ENCODE results near the genes KPTN and CABP5.

DNA sequence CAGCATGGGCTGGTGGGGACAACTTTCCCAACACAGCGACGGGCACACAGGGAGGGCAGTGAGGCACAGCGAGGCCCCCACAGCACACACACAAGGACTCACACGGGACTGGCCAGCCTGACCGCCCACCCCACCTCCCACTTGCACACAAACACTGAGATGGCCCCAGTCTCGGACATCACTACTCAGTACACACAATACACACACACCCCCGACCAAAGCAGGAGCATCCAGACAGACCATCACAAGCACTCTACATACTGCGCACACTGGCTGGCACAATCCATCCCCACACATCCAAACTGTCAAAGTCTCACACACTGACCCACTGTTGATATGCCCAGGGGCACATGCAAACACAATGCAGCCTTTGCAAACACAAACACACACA lies 2.2 kb downstream of the BBC3 start:
- RRBS, result no CpG with 5 or more reads among the region's 8 CpGs

DNA sequence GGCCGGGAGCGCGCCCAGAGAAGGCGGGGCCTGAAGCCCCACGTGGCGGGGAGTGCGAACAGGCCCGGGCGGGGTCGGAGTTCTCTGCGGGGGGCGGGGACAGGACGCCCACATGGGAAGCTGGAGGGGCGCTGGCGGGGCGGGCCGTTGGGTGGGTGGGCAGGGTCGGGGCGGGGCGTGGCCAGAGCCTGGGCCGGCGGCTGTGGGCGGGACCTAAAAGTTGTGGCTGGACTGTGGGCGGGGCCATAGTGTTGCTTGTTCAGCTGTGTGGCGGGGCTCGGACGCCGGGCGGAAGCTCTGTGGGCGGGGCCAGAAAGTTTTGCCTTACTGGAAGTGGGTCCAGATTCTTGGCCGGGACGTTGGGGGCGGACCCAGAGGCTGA lies 292 bp downstream of the CCDC9 start:
- RRBS, result 1% methylated on average over 18 of the region's 33 CpGs

DNA sequence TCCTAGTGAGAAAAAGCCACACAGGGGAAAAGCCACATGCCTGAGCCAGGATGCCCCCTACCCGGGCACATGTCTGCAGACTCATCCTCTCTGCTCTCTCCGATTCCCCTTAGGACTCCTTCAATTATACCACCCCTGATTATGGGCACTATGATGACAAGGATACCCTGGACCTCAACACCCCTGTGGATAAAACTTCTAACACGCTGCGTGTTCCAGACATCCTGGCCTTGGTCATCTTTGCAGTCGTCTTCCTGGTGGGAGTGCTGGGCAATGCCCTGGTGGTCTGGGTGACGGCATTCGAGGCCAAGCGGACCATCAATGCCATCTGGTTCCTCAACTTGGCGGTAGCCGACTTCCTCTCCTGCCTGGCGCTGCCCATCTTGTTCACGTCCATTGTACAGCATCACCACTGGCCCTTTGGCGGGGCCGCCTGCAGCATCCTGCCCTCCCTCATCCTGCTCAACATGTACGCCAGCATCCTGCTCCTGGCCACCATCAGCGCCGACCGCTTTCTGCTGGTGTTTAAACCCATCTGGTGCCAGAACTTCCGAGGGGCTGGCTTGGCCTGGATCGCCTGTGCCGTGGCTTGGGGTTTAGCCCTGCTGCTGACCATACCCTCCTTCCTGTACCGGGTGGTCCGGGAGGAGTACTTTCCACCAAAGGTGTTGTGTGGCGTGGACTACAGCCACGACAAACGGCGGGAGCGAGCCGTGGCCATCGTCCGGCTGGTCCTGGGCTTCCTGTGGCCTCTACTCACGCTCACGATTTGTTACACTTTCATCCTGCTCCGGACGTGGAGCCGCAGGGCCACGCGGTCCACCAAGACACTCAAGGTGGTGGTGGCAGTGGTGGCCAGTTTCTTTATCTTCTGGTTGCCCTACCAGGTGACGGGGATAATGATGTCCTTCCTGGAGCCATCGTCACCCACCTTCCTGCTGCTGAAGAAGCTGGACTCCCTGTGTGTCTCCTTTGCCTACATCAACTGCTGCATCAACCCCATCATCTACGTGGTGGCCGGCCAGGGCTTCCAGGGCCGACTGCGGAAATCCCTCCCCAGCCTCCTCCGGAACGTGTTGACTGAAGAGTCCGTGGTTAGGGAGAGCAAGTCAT lies 10.4 kb downstream of the C5AR1 start:
- RRBS, result 96% methylated on average over 11 of the region's 47 CpGs

GRCh38 chr19:47336735-47337378 lies 4.9 kb downstream of the C5AR2 start:
- RRBS, result no CpG with 5 or more reads among the region's 8 CpGs

DNA sequence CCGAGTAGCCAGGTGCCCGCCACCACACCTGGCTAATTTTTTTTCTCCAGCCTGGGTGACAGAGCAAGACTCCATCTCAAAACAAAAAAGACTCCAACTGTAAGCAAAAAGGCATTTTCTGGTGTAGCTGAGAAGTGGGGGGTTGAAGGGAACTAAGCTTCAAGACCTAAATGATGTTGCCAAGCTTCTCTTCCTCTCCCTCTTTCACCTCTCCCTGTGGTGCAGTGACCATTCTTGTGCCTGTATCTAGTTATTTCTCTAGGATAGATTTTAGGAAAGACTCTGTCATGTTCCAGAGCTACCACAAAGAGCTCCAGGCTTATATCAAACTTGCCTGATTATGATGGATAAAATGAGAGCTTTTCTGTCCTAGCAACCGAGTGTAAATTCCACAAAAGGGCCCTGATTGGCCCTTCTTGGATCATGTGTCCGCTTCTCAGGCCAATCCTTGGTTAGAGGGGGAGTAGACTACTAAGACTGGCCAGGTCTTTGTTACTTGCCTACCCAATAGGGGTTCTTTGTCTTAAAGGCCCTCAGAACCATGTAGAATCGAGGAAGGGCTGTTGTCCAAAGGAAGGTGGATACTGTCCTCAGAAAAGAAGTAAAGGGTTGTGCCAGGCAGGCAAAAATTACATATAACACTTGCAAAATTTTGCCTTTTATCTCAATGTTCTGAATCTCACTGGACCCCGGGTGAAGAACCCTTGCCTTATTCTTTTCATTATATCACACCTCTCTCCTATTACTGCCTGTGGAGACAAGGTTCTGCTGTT lies 2.4 kb downstream of the DHX34 start:
- RRBS, result no CpG with 5 or more reads among the region's 6 CpGs

GRCh38 chr19:47390498-47391125 lies 28.7 kb downstream of the MEIS3 start:
- RRBS, result no CpG with 5 or more reads among the region's 12 CpGs

- RRBS, result 62% methylated on average over 5 of the region's 34 CpGs
Observed at GRCh38 chr19:47414409-47415119, 4.8 kb downstream of the MEIS3 start.

- RRBS, result no CpG with 5 or more reads among the region's 24 CpGs
Observed at GRCh38 chr19:47417813-47418462, 1.4 kb downstream of the MEIS3 start.

DNA sequence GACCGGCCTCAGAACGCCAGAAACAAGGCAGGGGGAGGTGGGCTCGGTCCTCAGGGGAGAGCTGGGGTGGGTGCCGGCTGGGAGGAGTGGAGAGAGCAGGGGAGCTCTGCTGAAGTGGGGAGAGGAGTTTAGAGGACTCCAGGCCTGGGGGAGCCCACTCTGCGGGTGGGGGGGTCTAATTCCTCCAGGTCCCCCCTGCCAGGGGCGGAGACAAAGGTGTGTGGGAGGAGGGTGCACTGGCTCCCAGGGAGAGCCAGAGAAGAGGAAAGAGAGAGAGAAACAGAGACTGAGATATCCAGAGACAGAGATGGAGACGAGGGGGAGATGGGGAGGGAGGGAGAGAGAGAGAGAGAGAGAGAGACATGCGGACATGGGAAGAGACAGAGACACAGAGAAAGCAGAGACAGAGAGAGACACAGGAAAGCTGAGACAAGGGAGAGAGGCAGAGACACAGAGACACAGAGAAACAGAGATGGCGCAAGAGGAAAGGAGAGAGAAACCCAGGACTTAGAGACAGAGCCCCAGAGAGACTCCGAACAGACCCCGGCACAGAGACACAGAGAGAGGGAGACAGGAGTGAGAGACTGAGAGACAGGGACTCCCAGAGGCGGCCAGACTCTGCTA lies 783 bp downstream of the SLC8A2 start:
- RRBS, result 9% methylated on average over 4 of the region's 12 CpGs

- RRBS, result 10% methylated on average over 22 of the region's 63 CpGs
Observed at GRCh38 chr19:47483446-47484562, at the start of gene KPTN. Gene KPTN, minus strand, starts transcription at chr19:47484219.

DNA sequence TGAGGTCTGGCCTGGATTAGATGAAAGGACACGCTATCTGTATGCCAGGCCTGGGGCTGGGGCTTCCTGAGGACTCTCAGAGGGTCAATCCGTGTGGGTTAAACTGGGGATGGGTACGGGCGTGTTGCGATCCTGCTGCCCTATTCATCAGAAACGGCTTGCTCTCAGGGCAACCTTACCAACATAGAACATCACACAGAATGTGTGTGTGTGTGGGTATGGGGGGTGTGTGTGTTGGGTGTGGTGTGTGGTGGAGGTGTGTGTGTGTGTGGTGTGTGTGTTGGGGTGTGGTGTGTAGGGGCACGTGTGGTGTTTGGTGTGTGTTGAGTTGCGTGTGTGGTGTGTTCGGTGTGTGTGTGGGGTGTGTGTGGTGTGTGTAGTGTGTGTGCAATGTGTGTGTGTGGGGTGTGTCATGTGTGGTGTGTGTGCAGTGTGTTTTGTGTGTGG lies 5.8 kb upstream of the KPTN start:
- RRBS, result no CpG with 5 or more reads among the region's 9 CpGs

- RRBS, result 1% methylated on average over 34 of the region's 53 CpGs
Observed at GRCh38 chr19:47609328-47609957, 509 bp downstream of the BICRA start.

DNA sequence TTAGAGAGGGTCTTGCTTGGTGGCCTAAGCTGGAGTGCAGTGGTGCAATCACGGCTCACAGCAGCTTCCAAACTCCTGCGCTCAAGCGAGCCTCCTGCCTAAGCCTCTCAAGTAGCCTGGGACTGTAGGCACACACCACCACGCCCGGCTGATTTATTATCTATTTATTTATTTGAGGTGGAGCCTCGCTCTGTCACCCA lies 1.0 kb upstream of the SELENOW start:
- RRBS, result no CpG with 5 or more reads among the region's 6 CpGs

GRCh38 chr19:47778953-47779546 lies 547 bp downstream of the SELENOW start:
- RRBS, result no CpG with 5 or more reads among the region's 26 CpGs

DNA sequence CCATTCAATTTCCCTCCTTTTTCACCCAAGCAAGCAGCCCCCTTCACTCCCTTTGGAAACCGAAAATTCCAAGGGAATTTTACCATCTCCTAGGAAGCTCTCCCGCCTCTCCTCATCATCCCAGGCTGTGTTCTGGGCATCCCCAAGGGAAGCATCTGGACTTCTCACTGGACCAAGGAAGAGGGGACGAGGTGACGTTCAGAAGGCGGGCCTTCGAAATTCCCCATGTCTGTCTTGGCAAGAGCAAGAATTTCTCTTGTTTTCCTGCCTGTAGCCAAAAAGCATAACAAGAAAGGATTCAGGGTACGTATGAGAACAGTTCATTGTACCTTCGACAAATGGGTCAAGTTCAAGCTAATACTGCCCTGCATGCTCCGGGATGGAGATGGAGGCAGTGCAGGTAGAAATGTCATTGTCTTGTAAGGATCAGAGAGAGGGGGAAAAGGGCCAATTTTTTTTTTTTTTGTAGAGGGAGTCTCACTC lies 6.2 kb downstream of the TPRX2 start:
- RRBS, result no CpG with 5 or more reads among the region's 9 CpGs

DNA sequence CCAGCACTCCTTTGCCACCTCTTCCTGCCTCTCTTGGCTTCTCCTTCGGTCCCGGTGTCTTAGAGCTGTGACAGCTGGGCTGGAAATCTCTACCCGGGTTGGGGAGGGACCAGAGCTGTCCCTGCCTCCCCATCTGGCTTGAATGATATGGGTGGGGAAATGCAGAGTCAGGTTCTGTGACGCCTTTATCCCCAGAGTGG lies at the start of gene CABP5:
Gene CABP5 (minus strand): TSS at position 69 of the 200 bp plus-strand sequence.
- RRBS, result no CpG with 5 or more reads among the region's 4 CpGs

DNA sequence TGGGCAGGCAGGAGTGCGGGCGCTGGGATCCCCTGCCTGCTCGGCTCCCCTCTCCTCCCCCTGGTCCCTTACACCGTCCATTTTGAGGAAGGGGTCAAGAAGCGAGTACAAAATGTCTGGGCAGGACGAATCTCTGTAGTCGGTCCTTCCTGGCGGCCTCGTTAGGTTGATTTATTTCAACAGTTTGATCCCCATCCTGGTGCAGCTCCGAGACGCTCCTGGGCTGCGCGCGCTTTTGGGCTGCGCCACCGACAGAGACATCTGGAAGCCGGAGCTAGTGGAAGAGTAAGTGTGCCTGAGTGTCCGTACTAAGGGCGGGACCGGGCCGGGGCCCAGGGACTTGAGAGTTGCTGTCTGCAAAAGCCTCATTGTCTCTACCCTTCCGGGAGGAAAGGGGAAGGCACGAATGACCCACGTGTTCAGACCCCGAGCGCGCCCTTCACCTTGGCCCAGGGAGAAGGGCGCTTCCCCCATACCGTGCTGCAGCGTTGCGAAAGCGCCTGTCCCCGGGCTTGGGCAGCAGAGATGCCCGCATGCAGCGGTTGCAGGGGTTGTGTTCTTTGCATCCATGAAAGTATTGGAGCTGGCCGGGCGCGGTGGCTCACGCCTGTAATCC lies 1.8 kb downstream of the ZNF114 start:
- RRBS, result 72% methylated on average over 7 of the region's 39 CpGs

DNA sequence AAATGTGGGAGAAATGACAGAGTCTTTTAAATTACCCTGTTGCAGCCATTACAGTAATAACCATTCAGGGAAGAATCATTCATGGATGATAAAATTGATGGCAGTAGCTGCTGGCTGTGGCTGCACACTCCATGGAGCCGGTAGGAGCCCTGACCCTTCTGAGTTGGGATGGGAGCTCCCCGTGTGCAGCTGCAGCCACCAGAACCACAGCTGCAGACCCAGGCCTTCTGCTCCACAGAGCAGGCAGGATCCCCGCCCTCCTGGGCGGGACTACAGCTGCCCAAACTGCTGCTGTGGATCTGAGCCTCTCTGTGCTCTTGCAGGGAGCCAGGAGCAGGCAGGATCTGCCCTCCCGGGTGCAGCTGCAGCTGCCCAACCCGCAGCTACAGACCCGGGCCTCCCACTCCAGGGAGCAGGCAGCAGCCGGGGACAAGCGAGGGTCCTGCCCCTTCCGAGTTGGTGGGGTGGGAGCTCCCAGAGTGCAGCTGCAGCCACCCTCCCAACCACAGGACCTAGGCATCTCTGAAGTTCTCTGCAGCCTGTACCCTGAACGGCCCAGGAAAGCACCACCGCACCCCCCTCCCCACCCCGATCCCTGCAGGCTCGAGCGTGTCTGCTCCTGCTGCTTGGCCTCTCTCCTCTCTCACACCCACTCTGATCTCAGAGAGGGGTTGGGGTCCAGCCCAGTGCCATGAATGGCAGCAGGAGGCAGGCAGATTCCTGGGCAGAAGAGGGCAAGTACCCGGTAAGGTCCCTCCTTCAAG lies 13.1 kb downstream of the ODAD1 start:
- RRBS, result no CpG with 5 or more reads among the region's 16 CpGs

DNA sequence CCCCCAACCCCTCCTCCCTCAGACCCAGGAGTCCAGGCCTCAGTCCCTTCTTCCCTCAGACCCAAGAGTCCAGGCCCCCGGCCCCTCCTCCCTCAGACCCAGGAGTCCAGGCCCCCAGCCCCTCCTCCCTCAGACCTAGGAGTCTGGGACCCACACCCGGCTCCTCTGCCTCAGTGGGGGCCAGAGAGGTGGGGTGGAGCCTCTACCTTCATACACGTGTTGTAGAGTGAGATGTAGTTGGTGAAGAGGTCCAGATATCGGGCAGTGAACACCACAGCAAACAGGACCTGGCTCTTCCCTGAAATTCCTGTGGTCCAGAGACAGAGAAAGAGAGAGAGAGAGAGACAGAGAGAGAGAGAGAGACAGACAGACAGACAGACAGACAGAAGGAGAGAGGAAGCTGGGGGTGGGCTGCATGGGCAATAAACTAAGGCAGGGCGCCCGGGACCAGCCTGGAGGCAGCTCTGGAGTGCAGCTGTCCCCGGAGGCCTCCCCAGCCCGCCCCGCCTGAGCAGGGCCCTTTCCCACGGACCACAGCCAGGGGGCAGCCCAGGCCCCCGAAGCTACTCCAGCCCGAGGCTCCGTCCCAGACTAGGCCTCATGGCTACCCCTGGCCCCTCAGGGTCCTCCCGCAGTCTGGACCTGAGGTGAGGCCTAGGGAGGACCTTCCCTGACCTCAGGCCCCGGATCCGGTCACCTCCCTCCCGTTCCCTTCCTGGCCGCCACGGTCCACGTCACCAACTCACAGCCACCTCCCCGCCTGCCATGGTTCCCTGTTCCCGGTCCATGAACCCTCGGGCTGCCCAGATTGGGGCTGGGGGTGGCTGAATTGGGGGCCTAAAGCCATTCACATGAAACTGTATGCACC lies 899 bp downstream of the KDELR1 start:
- RRBS, result 7% methylated on average over 7 of the region's 23 CpGs

- RRBS, result no CpG with 5 or more reads among the region's 5 CpGs
Observed at GRCh38 chr19:48492729-48492952, 19.0 kb downstream of the LMTK3 start.

All from CMK (cell line).